ENCODE measurements around the genes FOXP4, USP49 and PRPH2.

DNA sequence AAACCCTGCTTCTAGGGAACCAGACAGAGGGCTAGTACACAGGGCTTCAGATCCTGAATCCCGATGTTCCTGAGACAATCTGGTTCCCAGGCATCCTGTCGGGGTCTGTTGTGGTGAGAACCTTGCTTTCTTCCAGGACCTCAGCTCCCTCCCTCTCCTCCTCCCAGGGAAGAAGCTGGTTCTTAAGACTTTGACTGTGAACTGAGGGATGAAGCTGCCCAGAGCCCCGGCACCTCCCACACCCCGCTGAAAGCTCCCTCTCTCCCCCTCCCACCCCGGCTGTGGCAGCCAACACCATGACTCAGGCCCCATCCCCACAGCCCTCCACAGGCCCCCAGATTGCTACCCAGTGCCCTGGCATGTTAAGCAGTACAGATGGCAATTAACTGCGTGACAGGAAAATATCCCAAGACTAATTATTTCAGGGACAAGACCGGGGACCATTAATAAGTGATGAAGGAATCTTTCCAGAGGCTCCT is 238.1 kb downstream of the LRFN2 start:
- PRO-cap = no peak

DNA sequence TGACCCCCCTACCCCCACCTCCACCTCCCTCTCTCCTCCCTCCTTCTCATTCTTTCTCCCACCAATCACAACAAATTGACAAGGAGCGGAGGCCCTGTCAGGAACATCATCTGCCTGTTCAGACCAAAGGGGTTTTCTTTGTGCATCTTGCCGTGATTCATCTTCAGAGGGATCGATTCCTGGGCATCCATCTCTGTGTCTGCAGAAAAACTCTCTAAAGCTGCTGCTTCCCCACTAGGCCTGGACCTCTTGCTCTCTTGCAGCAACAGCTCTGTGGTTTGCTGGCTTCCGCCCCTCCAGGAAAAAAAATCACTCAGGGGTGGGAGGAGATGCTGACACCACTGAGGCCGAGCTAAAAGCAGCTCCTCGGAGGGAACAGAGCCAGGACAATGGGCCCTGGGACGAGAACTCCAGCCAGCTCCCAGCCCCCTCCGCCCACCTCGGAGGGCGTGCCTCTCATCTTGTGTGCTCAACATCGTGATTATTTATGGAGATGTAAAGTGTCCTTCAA is 53.3 kb upstream of the LRFN2 start:
- PRO-cap = no peak

GRCh38 chr6:40743422-40743849 is 156.3 kb upstream of the LRFN2 start:
- PRO-cap = no peak

- PRO-cap = no peak
Measured at GRCh38 chr6:41103945-41104635, 31.3 kb downstream of the NFYA start.

DNA sequence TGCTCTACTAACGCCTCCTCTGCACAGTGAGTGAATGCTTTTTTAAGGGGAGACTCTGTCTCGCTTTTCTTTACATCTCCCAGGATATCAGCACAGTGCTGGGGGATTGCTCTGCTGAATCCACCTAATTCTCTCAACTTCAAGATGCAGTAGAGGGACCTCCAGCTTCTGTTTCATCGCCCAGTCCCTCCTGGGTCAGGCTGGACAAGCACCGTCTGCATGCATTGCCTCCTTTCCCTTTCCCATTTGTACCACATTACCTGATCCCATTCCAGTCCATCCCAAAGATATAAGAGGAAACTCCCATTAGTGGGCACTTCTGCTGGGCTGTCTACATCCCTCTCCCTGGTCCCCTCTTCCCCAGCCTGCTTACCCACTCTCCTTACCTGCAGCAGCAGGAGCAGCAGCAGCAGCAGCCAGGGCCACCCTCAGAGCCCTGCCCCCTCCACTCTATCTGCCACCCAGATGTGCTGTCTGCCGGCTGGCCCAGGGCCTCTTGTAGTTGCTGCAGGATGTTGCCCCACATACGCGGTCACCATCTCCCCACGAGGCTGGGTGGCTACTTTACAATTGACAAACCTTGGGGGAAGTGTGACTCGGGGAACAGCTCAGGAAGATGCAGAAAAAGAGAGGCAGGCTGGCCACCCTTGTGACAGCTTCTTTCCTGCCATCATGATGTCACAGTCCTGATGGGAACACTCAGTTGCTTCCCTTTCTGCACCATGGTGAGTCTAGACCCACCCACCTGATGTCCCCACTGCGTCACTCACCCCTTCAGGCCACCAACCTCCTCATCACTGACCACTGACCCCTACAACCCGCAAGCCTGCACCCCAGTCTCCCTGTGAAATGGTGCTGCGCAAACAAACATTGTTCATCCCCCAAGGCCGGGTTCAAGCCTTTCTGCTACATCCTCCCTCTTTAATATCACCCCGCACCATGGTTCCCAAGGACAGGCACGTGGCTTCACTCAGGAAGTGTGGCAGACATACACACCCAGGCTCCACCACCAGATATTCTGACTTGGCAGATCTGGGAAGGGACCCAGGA is 14.6 kb downstream of the TREM1 start:
- PRO-cap = no peak

GRCh38 chr6:41489440-41489906 is 56.7 kb upstream of the FOXP4 start:
- PRO-cap = no peak

- PRO-cap = no peak
Measured at GRCh38 chr6:41527896-41528588, 18.1 kb upstream of the FOXP4 start.

GRCh38 chr6:41546030-41546771 is at the start of gene FOXP4:
FOXP4 (plus strand) TSS chr6:41546381.
- PRO-cap = bidirectional peak, plus-strand start at chr6:41546398, minus-strand start at chr6:41546243

DNA sequence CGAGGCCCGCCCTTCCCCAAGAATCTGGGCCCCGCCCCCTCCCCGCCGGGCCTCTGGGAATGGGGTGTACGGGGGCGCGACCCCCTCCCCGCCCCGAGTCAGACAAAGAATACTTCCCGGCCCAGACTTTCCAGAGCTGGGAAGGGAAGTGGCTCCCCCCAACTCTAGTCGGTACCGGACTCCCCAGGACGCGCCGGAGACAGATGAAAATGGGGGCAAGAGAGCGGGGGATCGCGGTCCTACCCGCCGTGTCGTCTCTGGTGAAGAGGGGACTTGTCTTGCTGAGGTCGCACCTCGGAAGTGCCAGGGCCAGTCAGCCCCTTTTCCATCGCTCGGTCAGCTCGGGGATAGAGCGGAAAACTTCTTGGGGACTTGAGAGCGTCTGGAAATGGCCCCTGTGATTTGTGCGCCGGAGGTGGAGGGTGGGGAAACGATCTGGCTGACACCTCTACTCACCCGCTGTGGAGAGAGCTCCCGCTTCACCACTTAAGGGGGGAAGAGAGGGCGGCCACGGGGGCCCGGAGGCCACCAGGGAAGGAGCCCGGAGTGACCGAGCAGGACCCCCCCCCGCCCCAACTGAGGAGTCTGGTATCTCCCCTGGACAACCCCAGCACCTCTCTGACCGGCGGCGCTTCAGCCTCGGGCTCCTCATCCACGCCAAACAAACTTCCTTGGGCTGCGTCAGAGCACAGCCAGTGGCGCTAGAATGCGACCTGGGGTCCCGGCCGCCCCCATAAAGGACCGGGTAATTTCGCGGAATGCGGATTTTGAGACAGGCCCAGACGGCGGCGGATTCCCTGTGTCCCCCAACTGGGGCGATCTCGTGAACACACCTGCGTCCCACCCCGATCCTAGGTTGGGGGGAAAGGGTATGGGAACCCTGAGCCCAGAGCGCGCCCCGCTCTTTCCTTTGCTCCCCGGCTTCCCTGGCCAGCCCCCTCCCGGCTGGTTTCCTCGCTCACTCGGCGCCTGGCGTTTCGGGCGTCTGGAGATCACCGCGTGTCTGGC is 1.3 kb downstream of the FOXP4 start:
- PRO-cap = no peak

DNA sequence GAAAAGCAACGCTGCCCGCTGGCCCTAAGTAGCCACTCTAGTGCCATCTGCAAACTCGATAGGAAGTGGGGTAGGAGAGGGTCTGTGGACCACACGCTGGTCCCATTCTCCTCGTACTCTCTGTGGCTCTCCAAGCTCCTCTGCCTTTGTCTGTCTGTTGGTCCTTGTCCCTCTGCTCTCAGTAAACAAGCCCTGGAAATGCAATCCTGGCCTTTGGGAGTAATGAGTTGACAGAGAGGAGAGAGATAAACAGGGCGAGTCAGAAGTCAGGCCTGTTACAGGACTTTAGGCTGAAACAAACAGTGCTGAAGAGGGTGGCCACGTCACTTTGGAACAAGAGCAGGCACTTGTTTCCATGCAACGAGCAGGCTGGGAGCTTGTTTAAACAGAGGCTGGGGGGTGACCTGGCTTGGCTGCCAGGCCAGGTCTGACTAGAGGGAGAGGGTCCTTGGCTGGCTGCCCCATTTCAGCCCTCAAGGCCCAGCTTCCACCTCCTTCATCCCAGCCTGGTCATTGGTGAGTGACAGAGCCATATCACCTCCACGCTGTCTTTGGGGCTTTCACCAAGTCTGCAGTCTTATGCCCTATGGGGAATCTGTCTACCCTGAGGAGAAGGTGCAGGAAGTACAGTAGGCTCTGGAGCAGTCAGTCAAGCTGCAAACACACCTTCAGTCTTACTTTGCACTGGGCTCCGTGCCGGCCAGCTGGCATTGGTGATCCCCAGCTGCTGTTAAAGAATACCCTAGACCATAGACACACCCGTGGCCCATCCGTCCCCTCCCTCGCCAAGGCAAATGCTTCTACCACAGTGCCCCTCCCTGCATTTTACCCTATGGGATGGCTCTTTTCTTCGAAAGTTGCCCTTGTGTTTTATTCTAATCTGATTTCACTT is 22.6 kb downstream of the FOXP4 start:
- PRO-cap = no peak

GRCh38 chr6:41733583-41734084 is 1.8 kb downstream of the TFEB start:
- PRO-cap = bidirectional peak, plus-strand start at chr6:41734037, minus-strand start at chr6:41733826

DNA sequence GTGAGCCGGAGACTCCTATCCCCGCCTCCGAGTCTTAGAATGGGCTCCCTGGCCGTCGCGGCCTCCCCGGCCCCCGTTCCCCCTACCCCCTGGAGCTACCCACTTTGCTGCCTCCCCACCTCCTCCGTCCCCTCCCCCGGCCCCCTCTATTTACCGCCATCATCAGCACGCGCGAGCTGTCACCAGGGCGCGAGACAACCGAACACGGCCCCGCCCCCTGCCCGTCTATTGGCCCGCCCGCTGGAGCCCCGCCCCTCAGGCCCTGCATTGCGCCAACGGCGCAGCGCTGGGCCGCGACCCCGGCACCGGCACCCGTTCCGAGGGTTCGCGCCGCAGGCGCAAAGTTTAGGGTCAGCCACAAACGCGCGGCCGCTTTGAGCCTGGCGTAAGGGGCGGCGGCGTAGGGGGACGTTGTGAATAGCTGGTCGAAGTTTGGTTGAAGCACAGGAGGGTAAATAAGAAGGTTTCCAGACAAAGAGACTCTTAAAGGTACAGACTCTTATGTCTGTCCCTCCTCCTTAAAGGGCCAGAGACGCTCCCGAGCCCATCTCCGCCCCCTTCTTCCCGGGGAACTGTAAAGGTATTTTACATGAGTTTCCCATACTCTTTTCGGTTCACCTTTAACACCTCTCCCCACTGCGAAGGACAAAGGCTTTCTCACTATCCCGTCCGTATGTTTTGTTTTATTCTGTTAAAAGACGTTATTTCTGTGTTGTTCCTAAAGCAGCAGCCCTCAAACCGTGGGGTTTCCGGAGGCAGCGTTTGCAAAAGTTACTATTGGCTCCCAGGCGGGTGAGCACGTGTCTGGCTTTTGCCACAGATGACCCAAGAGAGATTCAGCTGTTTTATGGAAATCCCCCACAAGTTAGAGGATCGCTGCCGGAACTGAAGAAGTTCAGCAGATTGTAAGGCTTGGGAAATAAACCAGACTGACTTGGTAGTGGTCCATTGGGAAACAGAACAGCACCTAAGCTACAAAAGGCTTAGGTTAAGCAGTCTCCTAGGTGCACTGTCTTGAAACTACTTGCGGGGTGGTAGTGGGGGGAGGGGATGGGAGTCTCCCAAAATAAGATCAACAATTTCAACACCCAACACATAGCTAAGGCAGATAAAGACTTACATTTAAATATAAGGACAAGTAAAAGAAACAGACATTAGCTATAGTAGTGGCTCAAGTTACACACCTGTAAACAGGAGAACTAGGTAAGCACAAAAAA is at the start of gene USP49:
Gene USP49, minus strand, starts transcription at position 206 of the 1,217 bp plus-strand sequence.
- PRO-cap = bidirectional peak, plus-strand start at position 267 of the sequence, minus-strand start at position 227 of the sequence

DNA sequence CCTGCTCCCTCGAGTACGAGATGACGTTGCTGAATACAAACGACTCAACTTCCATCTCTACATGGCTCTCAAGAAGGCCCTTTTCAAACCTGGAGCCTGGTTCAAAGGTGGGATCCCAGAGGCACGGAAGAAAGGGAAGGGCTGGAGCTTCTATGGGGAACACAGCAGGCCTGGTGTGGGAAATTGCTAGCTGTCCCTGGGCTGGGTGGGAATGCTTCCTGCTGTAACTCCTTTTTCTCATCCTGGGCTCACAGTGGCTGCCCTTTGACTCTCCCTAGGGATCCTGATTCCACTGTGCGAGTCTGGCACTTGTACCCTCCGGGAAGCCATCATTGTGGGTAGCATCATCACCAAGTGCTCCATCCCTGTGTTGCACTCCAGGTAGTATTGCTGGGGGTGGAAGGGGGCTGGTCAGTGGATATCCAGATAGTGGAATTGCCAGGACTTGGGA is 10.1 kb downstream of the CCND3 start:
- PRO-cap = no peak

- PRO-cap = no peak
Measured at GRCh38 chr6:42068030-42068706, 17.8 kb downstream of the TAF8 start.

GRCh38 chr6:42122478-42123199 is 19.8 kb downstream of the C6orf132 start:
- PRO-cap = no peak

DNA sequence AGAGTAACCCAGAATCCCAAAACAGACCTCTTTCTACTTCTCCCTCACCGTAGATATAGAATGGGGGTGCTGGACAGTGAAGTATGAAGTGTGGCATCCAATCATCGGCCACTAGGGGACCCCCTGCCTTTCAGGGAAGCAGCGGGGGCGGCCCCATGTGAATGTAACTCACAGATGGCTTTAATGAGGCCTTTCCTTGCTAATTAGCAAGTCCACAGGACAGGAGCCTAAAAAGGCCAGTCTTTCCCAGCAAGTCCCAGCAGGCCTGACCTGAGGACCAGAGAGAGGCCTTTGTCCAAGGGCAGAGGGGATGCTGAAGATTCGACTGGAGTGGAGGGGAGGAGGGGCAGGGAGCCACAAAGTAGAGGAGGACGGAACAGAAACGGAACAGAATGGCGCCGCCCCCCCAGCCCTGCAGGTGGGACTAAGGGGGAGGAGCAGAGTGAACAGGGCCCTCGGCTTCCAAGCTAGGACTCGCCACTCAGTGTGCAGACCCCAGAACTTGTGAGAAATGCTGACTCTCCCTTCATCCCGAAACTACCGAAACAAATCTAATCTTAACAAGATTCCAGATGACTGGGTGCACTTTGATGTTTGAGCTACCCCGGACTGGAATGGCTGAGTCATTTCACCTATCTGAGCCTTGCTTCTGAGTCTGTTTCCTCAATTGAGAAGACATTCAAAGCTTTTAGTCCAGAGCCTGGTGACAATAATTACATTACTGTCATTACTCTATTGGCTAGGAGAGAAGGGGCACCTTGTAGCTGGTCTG is 5.7 kb downstream of the C6orf132 start:
- PRO-cap = no peak

DNA sequence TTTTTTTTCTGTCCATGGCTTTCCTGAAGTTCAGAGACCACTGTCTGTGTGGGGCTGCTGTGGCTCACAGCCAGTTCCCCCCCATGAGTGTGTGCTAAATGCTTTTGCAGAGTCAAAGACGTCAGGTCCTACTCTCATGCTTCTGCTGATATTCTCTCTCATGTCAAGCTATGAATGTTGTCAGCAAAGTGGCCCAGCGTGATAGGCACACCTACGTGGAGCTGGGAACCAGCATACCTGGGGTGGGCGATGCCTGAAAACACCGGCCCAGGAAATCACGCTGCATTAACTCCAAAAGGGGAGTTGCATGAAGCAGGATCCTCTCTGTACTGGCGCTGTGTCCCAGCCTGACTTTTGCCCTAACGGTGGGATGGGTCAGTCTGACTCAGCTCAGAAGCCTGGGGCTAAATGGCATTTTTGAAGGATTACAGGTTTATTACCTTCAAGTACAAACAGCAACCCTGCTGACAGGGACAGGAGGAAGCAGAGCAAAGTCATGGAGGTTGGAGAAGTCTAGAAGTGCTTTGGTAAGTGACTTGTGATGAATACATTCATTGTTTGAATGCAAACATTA is 9.0 kb upstream of the MRPS10 start:
- PRO-cap = no peak

DNA sequence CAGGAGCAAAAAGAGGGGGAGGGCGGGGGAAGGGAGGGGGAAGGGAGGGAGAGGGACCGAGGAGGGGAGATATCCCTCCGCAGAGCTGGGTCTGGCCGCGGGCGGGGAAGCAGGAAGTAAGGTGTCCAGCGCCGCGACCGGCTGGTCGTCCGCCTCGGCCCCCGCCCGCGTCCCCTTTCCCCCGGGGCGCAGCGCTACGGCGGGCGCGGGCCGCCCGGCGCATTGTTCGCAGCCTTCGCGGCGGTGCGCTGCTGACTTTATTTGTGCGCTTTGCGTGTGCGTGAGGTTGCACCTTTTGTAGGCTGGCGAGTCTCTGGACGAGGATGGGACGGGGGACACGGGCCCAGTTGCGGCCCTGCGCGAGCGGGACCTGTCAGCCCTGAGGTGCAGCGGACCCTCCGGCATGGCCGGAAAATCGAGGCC is 527 bp upstream of the TRERF1 start:
- PRO-cap = bidirectional peak, plus-strand start at position 82 of the sequence, minus-strand start outside the sequence

DNA sequence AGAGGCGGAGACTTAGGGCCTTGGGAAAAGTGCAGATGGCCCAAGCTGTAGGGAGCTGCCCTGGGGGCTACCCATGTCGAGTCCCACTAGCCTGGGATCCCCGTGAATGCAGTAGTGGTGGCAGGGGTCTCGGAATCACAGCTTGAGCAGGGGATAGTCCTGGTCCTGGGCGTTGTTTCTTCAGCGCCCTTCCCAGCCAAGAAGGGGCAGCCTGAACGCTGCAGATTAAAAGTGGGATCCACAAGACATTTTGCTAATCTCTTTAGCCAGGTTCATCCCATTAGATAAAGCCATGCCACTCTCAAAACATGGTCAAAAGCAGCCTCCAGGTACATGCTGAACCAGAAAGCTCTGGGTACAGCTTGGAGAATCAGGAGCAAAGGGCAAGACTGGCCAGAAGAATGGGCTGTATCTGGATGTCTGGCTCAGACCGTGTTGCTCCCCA is at the start of gene PRPH2:
Gene PRPH2, minus strand, starts transcription at position 198 of the 445 bp plus-strand sequence.
- PRO-cap = no peak

DNA sequence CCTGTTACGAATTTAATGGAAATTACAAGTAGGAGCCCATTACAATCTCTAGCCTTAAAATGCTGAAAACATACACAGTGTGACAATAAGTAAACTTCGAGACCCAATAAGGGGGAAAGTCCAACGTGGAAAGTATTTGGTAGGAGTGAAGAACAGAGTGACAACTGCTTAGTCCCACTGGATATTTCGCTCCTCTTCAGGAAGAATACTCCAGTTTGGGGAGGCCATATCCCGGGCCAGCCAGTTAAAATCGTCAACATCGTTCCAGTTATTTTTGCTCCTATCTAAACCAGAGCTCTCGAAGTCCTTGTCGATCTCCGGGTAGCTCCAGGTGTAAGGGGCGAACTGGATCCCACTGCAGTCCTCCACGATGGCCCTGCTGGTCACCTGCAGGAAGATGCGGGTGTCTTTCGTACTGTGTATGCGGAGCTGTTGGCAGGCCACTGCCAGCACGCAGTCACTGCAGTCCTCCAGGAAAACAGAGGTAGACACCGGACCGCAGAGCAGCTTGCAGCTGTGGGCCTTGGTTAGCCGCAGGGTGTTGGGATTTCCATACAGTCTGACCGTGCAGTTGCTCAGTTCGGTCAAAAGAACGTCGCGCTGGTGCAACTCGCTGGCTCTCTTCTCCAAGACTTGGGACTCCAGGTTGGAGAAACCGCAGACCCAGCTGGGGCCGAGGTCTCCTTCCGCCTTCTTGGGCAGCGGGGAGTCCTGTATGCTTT is 877 bp downstream of the TBCC start:
- PRO-cap = bidirectional peak, plus-strand start at position 578 of the sequence, minus-strand start at position 347 of the sequence